ENCODE data around the gene DUS3L.

DNA sequence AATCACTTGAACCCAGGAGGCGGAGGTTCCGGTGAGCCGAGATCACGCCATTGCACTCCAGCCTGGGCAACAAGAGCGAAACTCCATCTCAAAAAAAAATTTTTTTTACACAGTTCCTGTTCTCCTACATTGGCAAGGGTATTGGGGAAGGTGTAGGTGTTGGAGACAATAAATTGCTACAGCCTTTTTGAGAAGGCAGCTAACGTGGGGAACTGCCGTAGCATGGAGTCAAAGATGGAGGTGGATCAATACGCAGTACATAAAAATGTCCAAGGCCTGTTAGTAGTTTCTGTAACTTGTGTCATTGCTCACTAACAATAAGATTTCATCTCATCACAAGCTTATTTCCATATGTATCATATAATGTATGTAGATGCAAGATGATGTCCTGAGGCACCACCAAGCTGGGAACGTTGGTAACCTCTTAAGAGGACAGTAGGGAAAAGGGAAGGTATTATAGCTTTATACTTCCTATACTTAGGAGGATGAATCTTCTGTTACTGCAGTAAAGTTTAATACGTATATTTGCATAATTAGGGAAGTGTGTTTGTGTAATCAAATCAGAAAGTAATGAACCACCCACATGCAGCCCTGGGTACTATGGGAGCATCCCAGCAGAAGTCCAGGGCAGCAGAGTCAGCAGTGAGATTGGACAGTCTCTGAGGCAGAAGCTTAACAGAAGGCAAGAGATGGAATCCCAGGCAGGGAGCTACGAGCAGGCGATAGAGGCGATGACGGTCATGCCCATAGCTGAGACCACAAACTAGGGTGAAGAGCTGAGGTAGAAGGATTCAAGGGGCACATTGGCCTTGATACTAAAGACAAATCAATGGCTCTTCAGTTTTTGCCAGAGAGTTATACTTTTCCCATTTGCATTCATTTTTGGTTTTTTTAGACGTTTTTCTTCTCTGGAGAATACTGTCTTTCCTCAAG is 12.4 kb downstream of the SAFB start:
- PRO-cap, result no peak

GRCh38 chr19:5695629-5695936 is 5.5 kb downstream of the RPL36 start:
- PRO-cap, result unidirectional peak, plus-strand start at chr19:5695776

DNA sequence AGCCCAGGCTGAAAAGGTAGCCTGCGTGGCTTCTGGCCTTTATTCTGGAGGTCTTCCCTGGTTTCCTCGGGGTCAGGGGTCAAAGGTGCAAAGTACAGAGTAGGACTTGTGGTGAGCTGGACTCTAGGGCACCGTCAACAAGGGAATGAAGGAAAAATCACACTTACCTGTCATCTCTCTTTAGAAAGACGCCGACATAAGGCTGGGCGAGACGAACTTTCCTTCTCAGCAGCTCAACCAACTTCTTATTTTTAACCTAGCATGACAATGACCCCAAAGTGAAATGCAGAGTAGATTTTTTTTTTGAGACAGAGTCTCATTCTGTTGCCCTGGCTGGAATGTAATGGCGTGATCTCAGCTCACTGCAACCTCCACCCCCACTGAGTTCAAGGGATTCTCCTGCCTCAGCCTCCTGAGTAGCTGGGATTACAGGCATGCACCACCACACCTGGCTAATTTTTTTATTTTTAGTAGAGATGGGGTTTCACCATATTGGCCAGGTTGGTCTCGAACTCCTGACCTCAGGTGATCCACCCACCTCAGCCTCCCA is 5.9 kb downstream of the LONP1 start:
- PRO-cap, result no peak

DNA sequence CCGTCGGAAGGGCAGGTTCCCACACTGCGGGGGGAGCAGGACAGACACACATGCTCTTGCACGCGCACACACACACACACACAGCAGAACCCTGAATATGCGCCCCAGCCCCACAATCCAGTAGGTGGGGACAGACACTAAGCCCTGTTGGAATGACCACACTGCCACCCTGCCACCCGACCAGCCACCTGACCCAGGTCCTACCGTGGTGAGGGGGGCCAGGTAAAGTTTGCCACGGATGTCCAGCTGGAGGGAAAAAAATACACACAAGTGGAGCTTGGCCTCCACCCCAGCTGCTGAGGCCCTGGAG is 2.9 kb downstream of the DUS3L start:
- PRO-cap, result no peak

- PRO-cap, result bidirectional peak, plus-strand start at chr19:5791343, minus-strand start at chr19:5791163
Observed at GRCh38 chr19:5791082-5791564, at the start of gene DUS3L. DUS3L (minus strand) TSS chr19:5791163.

DNA sequence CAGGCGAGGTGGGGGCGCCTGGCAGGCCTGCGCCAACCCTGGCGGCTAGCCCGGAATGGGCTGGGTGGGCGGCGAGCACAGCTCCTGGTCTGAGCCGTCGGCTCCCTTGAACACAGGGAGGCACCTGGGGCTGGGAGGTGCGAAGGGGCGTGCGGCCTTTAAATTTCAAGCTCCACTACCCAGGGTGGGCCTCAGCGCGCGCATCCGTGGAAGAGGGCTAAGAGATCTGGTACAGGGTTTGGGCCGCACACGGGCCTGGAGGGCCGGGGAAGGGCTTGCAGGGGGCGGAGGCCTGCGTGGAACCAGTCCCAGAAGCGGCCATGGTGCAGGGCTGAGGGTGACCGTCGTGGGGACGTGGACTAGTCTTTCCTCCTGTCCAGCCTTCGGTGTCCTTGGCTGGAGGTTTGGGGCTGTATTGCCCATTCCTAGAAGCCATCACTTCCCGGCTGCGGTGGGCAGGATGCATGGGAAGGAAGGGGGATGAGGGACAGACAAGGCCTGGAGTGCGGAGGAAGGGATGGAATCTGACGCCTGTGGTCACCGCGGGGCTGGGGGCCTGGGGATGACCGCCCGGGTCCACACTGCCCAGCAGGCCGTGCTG is 11.4 kb downstream of the NDUFA11 start:
- PRO-cap, result no peak

- PRO-cap, result no peak
Observed at GRCh38 chr19:5915305-5915786, 1.3 kb downstream of the CAPS start.

DNA sequence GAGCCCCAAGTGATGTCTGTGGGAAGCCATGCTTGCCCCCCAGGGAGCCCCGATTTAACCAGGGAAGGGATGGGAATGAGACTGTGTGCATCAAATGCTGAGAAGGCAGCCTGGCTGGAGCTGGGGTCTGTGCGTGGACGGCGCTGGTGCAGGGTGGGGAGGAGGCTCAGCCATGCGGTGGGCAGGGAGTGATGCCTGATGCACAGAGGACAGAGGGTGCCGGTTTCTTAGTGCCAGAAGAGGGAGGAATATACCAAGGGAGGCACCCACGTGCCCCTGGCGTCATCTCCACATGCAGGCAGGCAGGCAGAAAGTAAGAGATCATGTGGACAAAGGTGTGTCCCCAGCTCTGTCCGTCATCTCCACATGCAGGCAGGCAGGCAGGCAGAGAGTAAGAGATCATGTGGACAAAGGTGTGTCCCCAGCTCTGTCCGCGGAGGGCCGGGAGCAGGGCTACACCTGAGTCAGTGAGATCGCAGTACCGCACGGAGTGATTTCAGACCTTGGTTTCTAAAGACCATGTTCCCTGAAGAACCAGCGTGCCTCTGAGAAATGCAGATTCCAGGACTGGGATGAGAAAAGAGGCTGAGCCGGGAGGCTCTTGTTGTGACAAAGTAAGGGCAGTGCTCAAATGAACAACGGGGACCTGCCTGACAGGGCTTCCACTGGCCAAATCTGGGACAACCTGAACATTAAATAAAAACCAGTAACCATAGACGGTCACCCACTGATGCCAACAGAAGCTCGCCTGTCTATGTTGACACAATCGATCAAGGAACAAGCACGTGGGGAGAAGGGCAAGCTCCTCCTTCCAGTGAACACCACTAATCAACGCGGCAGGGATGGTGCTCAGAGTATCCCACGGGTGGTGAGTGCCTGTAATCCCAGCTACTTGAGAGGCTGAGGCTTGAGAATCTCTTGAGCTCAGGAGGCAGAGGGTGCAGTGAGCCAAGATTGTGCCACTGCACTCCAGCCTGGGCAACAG is 22.3 kb downstream of the CAPS start:
- PRO-cap, result no peak

DNA sequence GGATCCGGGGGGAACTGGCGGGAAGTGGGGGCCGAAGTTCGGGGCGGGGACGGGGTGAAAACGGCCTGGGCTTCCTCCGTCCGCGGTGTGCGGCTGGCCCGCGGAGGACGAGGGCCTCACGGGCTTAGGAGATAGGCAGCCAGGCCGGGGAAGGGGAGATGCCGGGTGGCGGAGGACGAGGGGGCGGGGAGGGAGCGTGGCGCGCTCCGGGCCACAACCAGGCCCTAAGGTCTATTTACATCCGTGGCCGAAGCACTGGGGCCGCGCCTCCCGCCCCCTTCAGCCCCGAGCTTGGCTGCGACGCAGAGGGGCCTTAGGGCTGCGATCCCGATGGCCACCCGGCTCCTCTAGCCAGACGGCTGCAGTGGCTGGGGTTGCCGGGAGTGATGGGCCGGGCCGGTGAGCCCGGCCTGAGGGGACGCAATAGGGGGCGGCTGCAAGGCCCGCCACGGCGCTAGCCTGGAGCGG is 420 bp downstream of the RANBP3 start:
- PRO-cap, result no peak

DNA sequence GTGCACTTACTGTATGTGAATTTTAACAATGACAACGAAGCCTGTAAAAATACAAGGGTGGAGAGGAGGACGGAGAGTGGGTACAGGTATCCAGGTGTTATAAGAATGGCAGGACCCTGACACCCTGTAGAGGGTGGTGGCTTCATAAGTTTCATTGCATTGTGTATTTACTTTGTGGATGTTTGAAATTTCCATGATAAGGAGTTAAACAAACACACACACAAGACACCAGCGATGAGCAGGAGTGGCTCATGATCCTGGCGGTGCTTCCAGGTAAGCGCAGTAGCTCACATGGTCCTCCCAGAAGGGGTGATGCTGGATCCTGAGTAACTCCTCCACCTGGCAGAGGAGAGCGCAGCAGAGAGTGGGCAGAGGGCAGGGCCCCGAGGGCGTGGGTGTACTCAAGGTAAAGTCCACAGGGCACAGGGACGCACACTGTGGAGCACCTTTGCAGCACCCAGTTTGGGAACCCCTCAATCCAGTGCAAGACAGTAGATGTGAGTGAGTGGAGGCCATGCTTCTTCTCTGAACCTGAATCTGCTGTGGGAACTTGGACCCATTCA is 54.1 kb downstream of the RFX2 start:
- PRO-cap, result no peak

DNA sequence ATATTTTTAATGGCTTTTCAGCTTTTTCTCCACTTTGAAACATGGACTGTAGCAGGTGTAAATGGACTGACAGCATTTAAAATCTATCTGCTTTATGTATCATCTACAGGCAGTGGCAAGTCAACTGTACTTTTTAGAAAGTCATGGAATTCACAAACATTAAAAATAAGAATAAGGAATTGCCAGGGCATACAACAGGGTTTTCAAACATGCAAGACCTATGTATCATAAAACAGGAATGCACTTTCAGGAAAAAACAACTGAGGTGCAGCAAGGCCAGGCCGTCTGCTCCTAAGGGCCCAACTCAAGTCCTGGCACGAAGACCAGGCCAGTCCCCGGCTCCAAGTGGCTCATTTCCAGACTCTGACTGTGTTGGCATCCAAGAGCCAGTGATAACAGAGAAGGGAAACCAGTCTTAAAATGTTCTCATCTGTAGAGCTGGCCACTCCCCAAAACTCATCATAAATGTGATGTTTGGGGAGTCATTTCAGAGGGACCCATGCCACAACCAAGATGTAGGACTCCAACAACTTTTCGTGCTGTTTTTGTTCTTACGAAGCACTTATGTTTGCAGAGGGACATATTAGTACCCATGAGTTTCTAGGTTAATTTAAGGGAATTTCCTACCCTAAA is 7.0 kb downstream of the RFX2 start:
- PRO-cap, result no peak

DNA sequence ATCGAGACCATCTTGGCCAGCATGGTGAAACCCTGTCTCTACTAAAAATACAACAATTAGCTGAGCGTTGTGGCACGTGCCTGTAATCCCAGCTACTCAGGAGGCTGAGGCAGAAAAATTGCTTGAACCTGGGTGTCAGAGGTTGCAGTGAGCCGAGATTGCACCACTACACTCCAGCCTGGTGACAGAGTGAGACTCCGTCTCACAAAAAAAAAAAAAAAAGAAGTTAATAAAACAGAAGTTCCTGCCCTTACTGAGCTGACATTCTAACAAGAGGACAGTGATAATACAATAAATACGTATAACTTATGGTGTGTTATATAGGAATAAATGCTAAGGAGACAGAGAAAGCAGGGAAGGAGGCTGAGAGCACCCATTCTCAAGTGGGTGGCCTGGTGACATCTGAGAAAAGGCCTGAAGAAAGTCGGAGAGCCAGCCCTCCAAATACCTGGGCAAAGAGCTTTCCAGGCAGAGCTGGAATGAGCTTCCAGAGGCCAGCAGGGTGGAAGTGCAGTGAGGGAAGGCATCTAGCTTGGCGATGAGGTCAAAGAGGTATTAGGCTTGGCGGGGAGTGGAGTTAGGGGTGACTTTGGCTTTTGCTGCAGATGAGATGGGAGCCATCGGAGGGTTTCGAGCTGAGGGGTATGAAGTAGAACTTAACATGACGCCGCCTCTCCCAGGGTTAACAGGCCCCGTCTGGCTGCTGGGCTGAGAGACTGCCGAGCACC is 5.2 kb downstream of the RFX2 start:
- PRO-cap, result no peak

- PRO-cap, result no peak
Observed at GRCh38 chr19:6218420-6218986, 61.3 kb downstream of the MLLT1 start.

GRCh38 chr19:6220282-6220739 is 59.5 kb downstream of the MLLT1 start:
- PRO-cap, result no peak

DNA sequence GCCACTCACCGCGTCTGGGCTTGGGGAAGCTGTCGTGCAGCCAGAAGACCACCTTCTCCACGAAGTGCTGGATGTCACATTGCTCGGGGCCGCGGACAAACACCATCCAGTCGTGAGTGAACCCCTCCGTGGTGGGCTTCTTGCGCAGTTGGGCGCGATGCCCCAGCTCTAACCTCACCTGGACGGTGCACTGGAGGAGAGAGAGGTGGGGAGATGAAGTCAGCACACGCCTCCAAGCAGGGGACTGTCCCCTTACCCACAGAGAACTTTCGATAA is 9.3 kb downstream of the MLLT1 start:
- PRO-cap, result no peak

- PRO-cap, result no peak
Observed at GRCh38 chr19:6278816-6279461, 836 bp downstream of the MLLT1 start.

- PRO-cap, result no peak
Observed at GRCh38 chr19:6362523-6363190, 1.3 kb downstream of the CLPP start.

DNA sequence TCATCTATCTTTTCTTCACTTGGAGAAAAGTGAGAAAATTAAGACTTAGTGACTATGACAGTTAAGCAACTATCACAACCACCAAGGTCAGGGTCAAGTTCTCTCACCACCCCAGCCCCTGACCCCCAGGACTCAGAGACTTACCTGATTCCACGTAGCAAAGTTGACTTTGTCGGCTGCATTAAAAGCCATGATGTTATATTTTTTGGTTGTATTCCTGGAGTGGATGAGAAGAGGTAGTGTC is 1.3 kb downstream of the GTF2F1 start:
- PRO-cap, result no peak

DNA sequence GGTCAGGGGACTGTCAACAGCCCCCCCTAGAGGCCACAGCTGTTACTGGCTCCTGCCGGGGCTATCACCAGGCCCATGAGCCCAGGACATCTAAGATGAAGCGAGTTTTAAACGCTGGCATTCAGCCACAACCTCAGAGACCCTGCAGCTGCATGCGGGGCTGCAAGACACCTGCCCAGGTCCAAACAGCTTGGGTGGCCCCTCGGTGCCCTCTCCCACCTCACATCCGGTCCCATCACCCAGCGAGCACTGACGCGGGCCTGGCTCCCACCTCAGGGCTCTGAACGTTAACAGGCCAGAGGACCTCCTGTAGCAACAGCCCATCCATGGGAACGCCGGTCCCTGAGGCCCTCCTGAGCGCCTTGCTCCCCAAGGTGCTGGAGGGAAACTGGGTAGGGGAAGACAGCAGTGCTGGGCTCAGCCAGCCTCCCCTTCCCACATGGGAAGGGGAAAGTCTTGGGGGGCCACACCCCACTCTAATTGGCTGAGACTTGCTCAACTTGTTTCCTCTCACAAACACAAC is 12.0 kb downstream of the KHSRP start:
- PRO-cap, result no peak

DNA sequence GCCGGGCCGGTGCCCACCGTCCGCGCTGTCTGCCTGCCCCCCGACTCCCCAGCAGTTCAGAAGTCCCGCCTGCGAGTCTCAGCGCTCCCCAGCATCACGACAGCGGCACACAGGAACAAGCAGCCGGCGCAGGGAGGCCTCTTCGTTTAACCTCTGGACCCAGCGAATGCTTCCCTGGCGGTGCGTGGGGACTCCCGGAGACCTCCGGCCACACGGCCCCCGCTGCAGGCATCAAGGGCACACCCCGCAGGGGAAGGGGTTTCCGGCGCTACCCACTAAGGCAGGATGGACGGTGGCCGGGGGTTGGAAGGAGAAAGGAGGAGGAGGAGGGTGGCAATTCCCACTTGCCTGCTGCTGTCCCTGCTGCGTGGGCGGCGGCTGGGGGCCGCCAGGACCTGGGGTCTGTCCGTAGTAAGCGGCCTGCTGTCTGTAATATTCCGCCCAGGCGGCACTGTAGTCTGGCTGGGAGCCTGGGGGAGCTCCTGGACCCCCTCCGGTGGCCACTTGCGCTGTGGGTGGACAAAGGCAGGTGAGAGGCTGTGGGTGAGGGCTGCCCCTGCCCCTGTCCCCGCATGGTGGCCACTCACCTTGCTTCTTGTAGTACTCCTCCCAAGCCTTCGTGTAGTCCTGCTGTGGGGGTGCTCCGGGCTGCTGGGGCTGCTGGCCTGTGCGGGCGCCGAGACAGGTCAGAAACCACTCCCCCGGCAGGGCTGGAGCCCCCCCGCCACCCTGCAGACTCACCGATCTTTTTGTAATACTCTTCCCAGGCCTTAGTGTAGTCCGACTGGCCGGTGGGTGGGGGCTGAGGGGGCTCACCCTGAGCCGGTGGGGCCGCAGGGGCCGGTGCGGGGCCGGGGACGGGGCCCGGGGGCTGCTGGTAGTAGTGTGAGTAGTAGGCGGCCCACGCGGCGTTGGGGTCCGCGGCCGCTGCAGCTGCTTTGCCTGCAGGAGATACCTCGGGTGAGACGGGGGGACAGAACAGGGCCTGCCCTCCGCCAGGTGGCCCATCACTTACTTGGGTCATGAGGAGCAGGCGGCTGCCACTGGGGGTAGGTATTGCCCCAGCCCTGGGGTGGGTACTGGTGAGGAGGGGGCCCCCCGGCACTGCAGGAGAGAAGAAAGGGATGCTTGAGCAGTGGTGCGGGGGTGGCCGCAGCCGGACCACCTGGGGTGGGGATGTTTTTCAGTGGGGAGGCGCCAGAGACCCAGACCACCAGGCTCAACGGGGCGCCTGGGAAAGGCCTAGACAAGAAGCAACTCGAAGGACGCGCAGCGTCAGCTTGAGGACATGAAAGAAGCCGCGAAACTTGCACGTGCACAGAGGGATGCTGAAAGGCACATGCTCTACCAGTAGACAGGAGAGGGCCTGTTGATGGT is 9.3 kb downstream of the KHSRP start:
- PRO-cap, result no peak